HEK293 (cell line): ENCODE results near the genes GFRAL, PTP4A1 and PHF3.

DNA sequence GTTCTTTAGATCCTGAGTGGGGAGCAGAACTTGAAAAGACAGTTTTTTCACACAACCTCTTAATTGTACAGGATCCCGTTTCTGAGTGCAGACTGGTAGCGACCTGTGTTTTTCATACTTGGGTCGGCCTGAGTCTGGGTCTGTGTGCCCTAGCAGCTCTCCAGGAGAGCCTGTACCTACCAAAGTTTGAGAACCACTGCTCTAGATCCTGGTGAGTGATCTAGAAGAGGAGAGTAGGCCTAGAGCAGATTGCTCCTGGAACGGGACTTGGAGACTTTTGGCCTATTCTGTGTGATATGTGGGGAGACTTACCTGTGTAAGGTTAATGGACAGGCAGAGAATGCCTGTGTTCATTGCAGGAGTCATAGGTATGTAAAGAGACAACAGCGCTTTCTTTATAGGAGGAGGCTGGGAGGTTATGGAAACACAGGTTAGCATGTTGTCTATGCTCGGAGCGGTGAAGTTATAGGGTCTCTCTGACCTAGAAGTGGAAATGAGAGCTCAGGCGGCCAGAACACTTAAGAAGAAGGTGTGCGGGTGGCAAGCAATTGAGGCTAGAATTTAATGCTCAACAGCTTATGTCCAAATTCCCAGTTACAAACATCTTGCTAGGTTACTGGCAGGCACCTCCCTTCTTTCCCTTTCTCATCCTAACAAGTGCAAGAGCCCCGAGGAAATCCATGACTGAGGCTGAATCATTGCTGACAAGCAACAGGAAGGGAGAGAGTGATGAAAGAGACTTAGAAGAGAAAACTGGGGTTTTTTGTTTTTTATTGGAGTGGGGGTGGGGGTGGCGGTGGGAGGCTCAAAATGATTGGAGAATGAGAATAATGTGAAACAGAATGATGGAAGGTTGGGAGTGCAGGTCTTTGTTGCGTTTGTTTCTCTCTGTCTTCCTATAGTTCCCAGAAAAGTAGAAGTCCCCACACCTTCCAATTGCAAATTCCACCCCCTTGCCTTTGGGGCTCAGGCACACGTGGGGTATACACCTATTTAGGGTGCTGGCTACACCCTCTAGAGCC, 1.1 kb downstream of the FAM83B start:
- PRO-cap, result unidirectional peak, minus-strand start at position 87 of the sequence
- RRBS, 2 experiments, result no CpG with 5 or more reads among the region's 13 CpGs

DNA sequence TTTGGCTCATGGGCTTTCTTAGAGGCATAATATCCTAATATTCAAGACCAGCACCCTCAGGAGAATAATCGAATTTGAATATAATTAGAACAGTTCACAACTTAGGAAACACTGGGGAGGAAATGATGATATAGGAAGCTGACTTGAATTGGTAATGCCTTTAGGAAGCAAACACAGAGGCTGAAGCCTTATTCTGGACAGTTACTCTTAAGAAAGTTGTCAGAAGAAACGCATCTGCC, at the start of gene GFRAL:
TSS of gene GFRAL (plus strand) at position 189 of the 239 bp plus-strand sequence.
- PRO-cap, result no peak
- RRBS, 2 experiments, result no CpG with 5 or more reads among the region's 2 CpGs

DNA sequence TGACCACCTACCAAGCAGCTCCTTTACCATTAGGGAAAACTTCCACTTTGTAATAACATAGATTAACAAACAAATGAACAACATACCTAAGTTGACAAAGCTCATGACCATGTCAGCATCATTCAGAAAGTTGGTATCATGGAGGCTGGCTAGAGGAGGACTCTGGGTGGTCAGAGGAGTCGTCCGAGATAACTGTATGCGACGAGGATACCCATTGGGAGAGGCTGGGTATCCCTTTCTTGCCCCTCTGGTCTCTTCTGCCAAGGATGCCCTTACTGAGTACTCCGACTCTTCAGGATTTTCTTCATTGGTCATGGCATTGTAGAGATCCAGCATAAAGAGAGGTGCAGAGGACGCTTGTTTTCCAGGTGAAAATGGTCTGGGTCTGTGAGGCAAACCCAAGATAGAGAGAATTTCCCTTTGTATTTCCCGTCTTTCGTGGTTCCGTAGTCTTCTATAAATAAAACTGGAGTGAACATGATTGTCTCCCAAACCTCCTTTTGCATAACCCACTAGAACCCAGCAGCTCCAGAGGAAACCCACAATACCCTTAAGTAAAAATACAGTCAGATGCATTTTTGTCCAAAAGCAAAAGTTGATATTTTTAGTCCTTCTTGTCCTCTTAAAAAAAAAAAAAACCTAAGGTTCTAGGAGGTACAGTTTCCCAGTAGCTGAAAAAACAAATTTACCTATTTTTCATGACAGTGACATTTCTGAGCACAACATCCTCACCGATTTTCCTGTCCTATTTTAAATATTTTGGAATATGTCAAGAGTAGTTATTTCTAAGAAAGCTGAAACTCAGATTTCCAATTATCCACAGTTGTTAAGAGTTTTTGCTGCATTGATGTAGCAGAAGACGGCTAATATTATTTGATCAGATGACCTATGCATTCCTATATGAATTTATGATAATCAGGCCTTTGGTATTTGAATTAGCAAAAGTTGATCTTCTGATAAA, 820 bp downstream of the BMP5 start:
- PRO-cap, result no peak
- RRBS, 2 experiments, result no CpG with 5 or more reads among the region's 11 CpGs

DNA sequence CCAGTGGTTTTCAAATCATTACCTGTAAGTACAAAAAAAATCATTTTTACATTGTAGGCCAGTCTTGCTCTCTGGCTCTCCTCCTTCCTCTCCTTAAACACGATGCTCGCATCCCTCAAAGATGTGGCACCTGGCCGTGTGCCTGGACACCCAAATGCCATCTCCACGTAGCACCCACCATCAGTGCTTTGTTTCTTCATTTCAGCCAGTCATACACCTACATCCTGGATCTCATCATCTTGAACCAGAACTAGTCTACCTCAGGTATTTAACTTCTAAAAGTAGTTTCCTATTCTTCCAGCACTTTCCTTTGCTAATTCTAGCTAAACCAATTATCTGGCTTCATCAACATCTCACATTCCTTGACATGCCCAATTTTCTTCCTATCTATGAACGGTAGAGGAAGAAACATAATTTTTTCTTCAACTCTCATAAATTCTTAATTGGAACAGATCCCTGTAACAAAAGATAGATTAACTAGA, 276.6 kb downstream of the DST start:
- PRO-cap, result no peak
- RRBS, 2 experiments, result no CpG with 5 or more reads among the region's 5 CpGs

DNA sequence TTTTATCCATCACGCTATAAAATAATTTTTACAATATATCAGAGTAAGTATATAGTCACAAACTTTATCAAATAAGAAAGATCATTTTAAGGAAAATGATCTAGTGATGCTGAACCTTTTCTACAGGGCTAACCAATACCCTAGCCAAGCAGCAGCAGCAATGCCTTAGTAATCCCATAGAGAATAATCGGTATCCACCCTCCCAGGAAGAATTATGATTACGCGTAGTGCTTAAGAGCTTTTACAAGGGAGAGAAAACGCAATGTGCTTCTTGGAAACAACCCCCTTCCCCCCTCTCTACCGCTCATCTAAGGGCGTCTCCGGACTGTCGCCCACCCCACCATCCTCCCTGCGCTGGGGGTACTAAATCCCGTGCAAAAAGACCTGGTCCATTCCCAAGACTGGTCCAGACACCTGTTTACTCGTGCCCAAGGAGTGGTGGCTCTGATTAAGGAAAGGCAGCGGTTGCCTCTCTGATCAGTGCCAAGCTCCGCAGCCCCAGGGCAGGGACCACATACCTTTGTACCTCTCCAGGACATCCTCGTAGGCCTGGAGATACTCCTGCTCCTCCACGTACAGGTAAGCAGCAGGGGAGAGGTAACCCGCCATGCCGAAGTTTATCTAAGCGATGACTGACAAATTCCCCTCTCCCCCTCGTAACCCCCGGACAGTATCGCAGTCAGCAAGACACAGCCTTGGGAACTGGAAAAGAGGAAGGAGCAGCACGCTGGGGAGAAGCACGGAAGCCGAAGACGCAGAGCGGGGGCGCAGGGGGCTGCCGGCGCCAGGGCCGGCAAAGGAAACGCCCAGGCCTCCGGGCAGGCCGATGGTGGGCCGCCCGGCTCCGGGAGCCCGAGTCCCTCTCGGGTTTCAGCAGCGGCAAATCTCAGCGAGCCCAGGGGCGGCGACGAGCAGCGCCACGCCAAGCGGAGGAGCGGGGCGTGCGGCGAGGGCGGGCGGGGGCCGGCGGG, 111.8 kb downstream of the DST start:
- PRO-cap, result bidirectional peak, plus-strand start at position 707 of the sequence, minus-strand start at position 754 of the sequence; bidirectional peak, plus-strand start at position 882 of the sequence, minus-strand start at position 804 of the sequence
- RRBS, 2 experiments, result no CpG with 5 or more reads among the region's 55 CpGs

DNA sequence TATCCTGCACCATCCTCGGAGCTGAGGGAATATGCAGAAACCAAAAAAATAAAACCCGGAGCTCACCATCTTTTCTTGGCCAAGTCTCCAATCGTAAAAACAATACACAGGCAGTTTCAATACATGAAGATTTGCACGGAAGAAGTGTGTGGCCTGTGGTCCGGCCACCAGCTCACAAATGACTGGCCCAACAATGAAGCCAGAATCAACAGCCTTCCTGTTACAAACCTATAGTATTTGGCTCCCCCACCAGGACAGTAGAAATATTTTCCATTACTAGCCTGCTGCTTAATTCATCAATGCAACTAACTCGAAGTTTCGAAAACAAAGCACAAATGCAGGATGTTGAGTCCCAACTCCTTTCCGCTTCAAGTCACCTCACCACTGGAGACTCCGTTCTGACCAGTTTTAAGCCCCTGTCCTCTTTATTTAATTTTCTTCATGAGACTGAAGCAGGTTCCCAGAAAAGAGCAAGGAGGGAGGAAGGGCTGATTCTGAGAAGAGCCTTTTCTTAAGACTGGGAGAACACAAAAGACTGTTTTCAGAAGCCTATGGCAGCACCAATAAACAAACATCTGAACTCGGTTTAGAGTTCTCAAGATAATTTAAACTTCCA, 102.8 kb downstream of the DST start:
- PRO-cap, result no peak
- RRBS, 2 experiments, result 0 to 17% methylated on average over 1 to 3 of the region's 10 CpGs

- PRO-cap, result no peak
- RRBS, 2 experiments, result no CpG with 5 or more reads among the region's 5 CpGs
Measured at GRCh38 chr6:57054732-57055376, 8.4 kb downstream of the KIAA1586 start.

- PRO-cap, result no peak
- RRBS, 2 experiments, result no CpG with 5 or more reads among the region's 12 CpGs
Measured at GRCh38 chr6:57177708-57178320, 5.7 kb downstream of the BAG2 start.

- PRO-cap, result no peak
- RRBS, 2 experiments, result no CpG with 5 or more reads among the region's 7 CpGs
Measured at GRCh38 chr6:57216390-57217023, 5.6 kb downstream of the RAB23 start.

DNA sequence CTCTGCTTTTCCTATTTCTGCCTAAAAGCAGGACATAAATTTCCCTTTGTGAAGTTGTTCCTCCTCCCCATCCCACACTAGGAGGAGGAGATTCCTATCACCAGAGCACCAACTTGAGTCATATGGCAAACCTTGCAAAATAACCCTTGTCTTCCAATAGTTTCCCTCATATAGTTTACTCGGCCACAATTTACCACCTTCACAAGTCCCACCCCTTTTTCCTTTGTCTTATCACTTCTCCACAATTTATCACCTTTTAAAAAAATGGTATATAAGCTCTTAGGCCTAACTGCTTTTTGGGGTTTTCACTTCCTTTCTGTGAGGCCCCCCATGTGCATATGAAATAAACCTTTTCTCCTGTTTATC, 2.8 kb upstream of the RAB23 start:
- PRO-cap, result no peak
- RRBS, 2 experiments, result no CpG with 5 or more reads among the region's 1 CpG

- PRO-cap, result bidirectional peak, plus-strand start at chr6:57800205, minus-strand start at chr6:57799934
- RRBS, 2 experiments, result no CpG with 5 or more reads among the region's 21 CpGs
Measured at GRCh38 chr6:57800073-57800470, 482.6 kb downstream of the PRIM2 start.

DNA sequence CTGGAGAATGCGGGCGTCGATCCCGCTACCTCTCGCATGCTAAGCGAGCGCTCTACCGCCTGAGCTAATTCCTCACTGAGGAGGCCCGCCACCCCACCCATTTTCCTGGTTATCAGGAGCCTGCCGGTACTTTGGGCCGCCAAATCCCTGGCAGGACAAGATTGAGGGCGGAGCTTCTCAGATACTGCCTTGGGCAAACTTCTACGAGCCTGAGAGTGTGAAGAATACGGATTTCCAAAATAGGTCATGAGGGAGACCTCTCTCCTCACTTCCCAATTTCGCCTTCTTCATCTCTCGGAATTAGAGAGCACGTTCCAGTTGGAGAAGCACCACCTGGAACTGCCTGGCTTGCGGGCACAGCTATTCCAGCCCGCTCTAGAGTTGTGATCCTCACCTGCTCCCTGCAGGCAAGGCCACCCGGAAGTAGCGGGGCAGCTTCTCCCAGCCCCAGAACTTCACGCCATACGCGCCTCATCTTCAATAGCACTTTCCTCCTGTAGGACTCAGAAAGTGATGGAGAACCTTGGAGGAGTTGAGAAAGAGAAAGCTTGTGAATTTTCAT, 496.1 kb downstream of the PRIM2 start:
- PRO-cap, result unidirectional peak, minus-strand start at position 77 of the sequence; unidirectional peak, minus-strand start at position 377 of the sequence; unidirectional peak, minus-strand start at position 425 of the sequence
- RRBS, 2 experiments, result no CpG with 5 or more reads among the region's 24 CpGs

GRCh38 chr6:63440480-63440972, 120.7 kb upstream of the LGSN start:
- PRO-cap, result no peak
- RRBS, 2 experiments, result 92 to 98% methylated on average over 1 of the region's 16 CpGs

- PRO-cap, result no peak
- RRBS, 2 experiments, result no CpG with 5 or more reads among the region's 2 CpGs
Measured at GRCh38 chr6:63465796-63466218, 106.5 kb upstream of the PTP4A1 start.

- PRO-cap, result bidirectional peak, plus-strand start at chr6:63572559, minus-strand start at chr6:63572225
- RRBS, 2 experiments, result under 1% methylated on average over 14 of the region's 30 CpGs
Measured at GRCh38 chr6:63572408-63572639, at the start of gene PTP4A1. Gene PTP4A1 (plus strand): TSS chr6:63572480.

- PRO-cap, result bidirectional peak, plus-strand start at chr6:63635673, minus-strand start at chr6:63635678; bidirectional peak, plus-strand start at chr6:63636123, minus-strand start at chr6:63636139
- RRBS, 2 experiments, result under 1 to 1% methylated on average over 25 of the region's 113 CpGs
Measured at GRCh38 chr6:63635550-63636430, at the start of gene PHF3. Gene PHF3 (plus strand): TSS chr6:63635802.

- PRO-cap, result no peak
- RRBS, 2 experiments, result no CpG with 5 or more reads among the region's 2 CpGs
Measured at GRCh38 chr6:67878911-67880029, 755.8 kb upstream of the ADGRB3 start.

DNA sequence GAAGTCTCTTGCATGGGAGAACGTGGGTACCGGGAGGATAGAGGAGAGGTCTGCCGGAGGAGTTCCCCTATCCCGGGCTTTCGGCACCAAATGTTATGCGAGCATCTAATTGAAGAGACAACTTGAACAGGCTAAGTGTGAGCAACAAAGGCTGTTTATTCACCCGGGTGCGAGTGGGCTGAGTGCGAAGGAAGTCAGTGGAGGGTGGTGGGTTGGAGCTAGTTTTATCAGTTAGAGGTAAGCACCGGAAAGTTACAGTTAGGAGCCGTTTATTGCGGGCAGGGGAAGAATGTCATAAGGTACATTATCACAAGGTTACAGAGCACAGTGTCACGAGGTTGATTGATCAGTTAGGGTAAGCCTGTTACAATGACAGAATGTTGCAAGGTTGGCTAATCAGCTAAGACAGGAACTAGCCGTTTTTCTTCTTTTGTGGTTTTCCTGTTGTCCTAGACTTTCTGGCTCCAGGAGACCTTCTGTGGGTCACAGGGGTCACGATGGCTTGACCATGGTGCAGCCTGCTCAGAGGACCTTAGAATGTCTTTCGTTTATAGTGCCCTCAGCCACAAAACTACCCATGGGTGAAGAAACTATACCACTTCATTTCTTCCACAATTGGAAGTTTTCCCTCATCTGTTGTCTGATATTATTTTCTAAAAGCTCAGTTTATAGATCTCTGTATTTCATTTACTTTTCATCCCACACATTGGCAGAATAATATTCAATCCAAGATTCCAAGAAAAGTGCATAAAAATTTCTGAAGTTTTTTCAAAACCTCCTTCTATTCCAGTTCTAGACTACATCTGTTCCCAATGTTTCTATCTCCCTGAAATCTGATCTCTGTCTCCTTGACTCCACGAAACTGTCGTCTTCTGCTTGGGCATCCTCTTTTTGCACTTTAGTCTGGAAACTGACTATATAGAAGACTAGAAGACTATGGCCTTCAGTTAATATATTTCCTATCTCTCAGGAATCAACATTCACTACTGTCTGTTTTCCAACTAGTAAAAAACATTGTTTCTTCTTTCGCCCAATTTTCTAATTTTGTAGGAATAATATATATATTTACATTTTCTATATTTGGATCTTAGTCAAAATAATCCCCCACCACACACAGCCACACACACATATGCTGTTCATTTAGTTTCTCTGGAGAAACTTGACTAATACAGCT, 745.7 kb upstream of the ADGRB3 start:
- PRO-cap, result no peak
- RRBS, 2 experiments, result 45 to 73% methylated on average over 9 of the region's 19 CpGs

DNA sequence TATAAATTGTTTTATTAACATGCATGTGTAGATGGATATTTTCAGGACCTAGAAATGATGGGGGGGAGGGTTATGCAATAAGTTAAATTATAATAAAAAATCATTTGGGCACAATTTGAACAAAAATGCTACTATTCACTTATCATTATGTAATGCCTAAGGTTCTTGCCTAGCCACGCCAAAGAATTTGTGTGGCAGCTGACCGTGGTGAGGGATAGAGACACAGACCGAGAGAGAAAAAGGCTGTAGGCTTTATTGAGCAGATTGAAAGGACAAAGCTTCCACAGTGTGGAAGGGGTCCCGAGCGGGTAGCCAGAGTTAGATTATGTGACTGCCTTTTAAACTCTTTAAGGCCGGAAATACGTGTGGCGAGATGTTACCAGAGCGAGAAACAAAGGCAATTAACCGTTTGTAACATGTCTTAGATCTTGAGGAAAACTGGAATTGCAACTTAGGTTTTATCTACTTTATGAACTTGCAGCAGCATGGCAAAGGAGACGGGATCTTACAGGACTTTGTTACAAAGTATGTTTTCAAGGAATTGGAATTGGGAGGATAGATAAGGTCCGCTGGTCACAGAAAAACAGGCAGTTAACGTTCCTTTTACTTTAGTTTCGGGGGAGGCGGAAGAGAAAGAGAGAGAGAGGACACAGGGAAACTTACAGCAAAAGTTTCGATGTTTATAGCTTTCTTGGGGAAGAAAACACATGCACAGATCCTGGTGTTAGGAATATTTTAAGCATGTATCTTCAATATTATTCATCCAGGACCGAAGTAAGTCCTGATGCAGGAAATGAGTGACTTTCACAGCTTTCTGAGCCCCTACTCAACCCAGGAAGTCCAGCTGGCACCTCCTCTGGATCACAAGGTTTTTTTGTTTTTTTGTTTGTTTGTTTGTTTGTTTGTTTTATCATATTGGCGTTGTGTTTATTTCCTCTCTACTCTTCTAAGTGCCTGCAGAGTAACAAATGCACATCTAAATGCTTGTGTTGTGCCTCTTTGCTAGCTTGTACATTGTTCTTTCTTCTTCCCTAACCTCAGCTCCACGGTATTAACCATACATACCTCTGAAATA, 594.7 kb upstream of the ADGRB3 start:
- PRO-cap, result no peak
- RRBS, 2 experiments, result no CpG with 5 or more reads among the region's 19 CpGs

- PRO-cap, result no peak
- RRBS, 2 experiments, result no CpG with 5 or more reads among the region's 1 CpG
Measured at GRCh38 chr6:68799574-68799990, 164.5 kb downstream of the ADGRB3 start.